Mammary microvascular endothelial cell (primary cell): ENCODE measurements around a stretch of chr2.

- RAMPAGE, long total RNA = no peak
Measured at GRCh38 chr2:17754366-17754762, 426 bp downstream of the GEN1 start.

DNA sequence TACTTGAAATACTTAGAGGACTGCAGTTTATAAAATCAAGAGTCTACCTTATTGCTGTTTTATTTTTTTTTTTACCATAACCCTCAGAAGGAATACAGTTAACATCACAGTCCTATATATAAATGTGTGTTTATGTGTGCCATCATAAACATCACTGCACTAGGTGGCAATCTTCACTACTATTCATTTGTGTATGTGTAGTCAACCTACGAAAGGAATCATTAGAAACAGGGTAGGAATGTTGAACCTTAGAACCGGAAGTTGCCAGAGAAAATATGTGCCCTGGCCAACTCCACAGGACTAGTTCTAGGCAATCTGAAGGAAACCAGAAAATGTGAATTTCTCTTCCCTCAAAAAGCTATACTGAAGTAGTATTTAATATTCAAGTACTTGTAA is 3.4 kb downstream of the GEN1 start:
- RAMPAGE, long total RNA = no peak

DNA sequence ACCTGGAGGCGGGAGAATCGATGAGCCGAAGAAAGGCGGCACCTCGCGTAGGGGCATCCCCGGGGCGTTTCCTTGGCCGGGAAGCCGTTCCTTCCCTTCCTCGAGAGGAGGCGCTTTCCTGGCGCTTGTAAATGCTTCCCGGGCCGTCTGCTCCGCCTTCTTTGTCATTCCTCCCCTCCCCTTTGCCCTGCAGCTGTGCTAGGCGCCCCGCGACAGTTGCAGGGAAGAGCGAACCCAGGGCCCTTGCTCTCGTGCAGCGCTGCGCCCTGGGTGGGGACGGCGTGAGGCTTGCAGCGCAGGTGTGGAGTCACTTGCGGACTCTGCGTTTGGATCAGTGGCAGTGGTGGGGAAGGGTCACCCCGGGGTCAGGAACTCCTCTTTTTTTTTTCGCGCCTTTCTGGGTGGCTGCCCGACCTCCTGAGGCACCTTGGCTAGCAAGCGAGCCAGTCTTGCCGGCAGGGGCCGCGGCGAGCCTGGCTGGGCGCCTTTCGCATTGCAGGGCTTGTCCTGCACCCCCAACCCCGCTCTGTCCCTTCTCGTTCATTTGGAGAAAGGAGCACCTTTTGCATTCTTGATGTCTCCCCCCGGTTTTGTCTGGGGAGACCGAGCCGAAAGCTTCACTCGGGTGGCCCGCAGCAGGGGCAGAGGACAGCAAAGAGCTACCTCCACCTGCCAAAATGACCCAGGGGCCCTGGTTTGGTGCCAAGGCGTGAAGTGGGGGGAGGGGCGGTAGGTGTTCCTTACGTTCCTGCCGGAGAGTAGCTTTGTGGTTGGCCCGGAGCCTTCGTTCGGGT is 893 bp downstream of the KCNS3 start:
- RAMPAGE, long total RNA = no peak

- RAMPAGE, long total RNA = no peak
Measured at GRCh38 chr2:18454678-18455061, 105.8 kb downstream of the RDH14 start.

GRCh38 chr2:19356015-19356360 is 2.4 kb downstream of the OSR1 start:
- RAMPAGE, long total RNA = no peak

DNA sequence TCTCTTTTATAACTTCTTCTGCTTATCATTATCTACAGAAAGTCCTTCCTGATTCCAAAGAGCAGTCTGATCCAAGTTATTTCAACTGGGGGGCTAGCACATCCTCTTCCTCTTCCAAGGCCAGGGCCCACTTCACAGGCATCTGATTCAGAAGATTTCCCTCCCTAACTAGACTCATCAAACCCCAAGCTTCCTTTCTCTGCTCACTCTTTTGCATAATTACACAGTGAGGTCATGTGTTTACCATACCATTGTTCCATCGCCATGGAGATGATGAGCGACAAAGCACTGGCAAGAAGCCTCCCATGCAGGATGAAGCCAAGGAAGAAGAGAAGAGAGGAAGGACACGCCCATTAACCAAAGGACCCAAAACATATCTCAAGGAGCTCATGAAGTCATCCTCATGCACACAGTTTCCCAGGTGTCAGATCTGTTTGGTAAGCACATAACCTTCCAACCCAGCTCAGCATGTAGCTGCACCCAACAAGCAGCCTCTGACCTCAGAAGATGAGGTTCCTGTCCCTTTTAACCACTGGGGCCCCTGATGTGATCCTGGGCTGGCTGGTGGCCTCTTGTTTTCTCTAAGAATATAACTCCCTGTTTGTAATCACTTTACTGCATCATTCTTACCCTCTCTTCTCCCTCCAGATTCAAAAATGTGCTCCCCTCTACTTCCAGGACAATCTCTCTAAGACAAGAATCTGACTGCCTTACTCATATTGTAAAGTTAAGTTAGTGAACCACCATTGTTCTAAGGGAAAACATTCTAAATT is 190.2 kb downstream of the TTC32 start:
- RAMPAGE, long total RNA = no peak

DNA sequence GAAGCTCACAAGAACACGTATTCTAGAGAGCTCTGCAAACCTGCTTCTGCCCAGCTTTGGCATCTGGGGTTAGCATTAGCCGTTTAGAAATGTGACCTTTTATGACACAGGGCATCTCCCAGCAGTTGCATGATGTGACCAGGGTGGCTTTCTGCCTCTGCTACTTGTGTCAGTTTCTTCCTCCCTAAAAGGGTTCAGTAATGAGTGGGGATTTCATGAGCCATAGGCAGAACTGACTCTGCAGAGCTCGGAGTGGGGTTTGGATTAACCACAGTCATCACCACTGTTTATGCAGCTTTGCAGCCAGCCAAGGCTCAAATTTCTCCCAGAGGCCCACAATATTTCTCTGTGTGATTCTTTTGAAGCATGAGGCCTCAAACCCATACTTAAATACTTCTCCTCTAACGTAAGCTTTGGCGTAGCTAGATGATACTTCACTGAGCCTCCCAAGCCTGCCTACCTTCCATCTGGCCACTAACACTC is 11.2 kb upstream of the LAPTM4A start:
- RAMPAGE, long total RNA = no peak

DNA sequence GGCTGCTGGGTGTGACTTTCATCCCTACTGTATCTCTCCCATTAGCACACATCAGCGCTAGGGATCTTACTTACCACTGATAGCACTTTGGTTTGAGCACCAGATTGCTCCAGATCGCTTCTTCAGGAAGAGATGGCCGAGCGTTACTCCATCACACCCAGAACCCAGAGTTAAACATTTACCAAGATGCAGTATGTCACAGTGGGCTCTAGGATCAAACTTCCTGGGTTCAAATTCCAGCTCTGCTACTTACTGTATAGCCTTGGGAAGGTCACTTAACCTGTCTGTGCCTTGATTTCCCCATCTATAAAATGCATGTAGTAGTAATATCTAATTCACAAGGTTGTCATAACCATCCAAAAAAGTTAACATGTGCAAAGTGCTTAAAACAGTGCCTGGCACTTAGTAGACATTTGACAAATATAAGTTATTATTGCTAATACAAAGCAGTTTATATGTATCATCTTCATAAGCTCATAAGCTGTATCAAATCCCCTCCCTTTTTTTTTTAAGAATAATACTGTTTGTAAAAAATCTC is 57.7 kb upstream of the LAPTM4A start:
- RAMPAGE, long total RNA = no peak

DNA sequence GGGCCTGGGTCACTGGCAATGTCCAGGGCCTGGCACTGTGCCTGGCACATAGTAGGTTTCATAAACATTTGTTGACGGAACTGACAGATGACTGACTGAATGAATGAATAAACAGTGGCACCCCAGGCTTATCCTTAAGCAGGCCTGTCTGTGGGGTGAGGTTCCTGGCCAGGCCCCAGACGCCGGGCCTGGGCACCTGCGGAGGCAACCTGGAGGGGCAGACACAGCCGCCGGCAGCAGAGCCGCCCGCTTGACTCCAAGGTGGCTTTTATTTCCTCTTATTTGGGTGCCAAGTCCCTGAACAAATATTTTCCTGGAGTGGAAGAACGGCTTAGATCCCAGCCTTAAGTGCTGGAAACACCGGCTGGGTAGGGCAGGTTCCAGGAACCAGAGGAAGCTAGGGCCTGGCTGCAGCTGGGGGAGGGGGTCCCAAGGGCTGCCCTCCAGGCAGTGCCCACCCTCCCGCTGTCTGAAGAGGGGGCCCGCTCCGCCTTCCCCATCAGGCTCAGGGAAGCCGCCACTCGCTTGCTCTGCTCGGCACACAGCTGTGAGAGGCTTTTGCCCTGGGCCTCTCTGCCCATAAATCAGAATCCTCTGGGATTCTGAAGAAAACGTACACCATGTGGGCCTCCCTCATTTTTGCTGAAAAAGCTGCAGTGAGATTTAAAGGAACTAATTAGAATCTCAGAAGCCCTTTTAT is 28.3 kb downstream of the SDC1 start:
- RAMPAGE, long total RNA = no peak

DNA sequence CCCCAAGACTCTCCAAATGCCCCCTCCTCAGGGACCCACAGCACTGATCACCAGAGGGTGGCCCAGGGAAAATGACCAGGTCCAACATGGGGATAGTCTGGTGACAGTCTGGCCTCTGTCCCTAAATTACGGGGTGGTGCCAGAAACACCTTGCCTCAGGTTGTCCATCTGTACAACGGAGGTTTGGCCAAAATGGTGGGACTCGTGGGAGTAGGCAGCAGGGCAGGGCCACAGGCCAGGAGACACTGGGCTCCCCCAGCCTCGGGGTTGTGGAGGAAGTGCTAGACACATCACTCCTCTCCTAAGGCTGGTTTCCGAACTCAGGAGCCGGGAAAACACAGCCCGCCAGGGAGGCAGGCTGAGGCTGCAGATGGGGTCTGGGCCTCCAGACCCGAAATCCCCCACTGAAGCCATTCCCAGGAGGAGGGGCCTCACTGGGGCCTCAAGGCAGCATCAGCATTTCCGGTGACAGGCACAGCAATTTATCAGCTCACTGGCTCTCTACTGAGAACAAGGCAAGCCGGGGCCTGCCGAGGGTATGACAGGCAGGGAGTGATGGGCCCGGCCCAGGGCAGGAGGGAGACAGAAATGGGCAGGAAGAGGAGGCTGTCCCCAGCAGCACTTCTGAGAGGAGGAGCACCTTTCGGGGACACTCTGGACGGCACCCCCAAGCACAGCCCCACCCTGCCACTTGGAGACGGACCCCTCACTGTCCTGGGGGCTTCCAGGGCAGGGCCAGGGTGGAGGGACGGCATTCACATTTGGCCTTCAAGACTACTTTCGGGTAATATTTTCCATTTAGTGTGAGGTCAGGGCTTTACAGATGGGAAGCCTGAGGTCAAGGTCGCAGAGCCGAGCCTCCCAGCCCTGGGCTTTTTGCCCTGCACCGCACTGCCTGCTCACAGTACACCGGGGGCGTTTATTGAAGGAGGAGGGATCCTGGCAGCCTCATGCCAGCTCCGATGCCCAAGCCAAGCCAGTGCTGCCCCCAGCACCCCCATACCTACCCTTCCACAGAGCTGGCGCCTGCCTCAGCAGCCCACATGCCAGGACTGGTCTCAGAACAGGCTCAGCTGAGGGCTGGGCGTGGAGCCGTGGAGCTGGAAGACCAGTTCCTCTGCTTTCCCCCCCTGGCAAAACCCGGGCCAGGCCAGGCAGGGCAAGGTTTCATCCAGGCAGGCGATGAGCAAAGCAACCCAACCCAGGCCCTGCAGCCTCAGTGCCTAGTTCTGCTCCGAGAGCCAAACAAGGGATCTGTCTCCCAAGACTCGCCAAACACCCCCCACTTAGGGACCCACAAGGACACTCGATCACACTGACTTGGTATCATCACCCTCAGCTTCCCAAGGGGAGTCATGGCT is 12.3 kb downstream of the SDC1 start:
- RAMPAGE, long total RNA = no peak

DNA sequence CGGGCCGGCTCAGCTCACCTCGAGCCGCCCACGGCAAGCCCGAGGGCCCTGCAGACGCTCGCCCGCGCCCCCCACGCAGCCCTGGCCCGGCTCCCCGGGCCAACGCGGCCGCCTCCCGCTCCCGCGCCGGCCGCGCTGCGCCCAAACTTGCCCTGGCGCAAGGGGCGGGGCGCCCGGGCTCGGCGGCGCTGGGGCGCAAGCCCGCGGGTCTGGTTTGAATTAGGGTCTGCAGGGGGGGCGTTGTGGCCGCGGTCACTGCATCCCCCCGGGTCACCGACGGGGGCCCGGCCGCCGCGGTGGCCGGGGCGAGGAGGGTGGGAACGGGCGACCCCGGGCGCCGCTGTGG is 784 bp downstream of the SDC1 start:
- RAMPAGE, long total RNA = no peak

- RAMPAGE, long total RNA = no peak
Measured at GRCh38 chr2:20330566-20331284, 19.9 kb downstream of the PUM2 start.

DNA sequence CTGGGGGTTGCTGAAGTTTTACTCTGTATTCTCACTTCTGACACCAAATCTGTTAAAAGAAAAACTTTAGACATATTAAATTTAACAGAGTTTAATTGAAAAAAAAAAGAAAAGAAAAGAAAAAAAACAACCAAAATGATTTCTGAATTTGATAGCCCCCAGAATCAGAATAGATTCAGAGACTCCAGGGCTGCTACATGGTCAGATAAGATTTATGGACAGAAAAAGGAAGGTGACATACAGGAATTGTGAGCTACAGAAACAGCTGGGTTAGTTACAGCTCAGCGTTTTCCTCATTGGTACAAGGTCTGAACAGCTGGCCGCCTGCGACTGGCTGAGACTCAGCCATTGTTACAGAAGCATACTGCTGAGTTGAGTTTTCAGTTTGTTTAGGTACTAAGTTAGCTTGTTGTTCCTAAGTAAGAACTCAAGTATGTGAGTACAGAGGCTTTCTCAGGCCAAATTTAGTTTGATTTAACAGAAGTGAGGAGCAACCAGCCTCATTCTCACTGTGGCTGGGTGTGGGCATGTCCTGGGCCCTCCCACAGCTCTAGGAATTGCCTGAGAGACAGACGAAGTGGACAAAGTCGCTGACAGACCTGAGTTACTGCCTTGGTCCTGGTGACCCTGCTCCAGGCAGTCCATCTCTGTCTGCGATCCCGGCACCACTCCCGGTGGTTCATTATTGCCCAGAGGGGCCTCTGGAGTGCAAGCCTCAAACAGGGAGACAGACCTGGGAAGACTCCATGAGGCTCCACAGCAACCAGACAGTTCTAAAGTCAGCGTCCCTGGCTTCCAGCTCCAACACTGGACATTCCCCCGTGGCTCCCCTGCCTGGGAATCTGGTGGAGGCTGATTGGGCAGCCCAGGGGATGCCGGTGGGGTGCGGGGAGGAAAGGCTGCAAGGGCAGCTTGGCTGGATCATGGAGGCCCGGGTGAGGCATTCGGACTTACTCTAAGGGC is 27.8 kb upstream of the RHOB start:
- RAMPAGE, long total RNA = no peak

DNA sequence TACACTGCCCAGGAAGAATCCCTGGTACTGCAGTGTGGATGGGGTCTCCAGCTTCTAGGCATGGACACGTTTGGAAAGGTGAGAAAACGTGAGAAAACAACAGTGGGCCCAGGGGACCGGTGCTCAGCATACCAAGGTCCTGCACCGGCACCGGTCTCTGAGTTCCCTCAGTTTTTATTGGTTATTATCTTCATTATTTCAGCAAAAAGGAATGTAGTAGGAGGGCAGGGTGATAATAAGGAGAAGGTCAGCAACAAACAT is 54.2 kb downstream of the RHOB start:
- RAMPAGE, long total RNA = no peak

GRCh38 chr2:20539876-20540607 is 93.2 kb downstream of the RHOB start:
- RAMPAGE, long total RNA = no peak

GRCh38 chr2:20584230-20585055 is 66.5 kb downstream of the HS1BP3 start:
- RAMPAGE, long total RNA = no peak

DNA sequence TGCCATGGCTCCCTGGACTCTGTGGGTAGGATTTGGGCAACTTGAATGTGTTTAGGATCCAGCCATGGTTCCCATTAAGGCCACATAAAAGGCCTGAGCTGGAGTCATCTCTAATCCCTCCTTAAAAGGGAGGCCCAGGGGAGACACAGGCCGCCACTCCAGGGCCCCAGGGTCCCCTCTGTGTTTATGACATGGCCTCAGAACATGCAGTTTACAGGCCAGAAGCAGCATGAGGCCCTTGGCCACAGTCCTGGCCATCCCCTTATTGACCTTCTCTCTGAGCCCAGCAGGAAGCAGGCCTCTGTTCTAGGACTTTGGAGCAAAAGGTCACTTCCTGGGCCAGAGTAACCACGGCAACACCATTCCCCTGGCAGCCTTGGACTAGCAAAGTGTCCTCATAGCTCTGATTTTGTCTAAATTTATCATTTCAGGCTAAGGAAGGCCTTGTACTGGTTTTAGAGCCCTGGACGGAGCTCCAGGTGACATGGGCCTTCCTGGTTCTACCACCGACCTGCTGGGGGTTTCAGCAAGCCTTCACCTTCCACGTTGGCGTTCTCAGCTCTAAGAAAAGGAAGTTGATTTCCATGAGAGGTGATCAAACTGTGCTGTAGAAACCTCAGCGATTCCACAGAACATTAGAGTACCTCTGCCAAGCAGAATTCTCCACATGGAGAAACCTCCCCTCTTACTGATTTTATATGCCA is 53.8 kb downstream of the HS1BP3 start:
- RAMPAGE, long total RNA = no peak

- RAMPAGE, long total RNA = no peak
Measured at GRCh38 chr2:20614615-20615178, 36.2 kb downstream of the HS1BP3 start.

GRCh38 chr2:20618428-20618836 is 32.5 kb downstream of the HS1BP3 start:
- RAMPAGE, long total RNA = no peak

- RAMPAGE, long total RNA = no peak
Measured at GRCh38 chr2:20625478-20625903, 25.4 kb downstream of the HS1BP3 start.